ENCODE results near the genes SLC6A4, TMIGD1, ATAD5 and EVI2A.

- PRO-cap, 2 experiments = no peak in any of the 2 experiments
Observed at GRCh38 chr17:30187908-30188296, 47.6 kb downstream of the SLC6A4 start.

DNA sequence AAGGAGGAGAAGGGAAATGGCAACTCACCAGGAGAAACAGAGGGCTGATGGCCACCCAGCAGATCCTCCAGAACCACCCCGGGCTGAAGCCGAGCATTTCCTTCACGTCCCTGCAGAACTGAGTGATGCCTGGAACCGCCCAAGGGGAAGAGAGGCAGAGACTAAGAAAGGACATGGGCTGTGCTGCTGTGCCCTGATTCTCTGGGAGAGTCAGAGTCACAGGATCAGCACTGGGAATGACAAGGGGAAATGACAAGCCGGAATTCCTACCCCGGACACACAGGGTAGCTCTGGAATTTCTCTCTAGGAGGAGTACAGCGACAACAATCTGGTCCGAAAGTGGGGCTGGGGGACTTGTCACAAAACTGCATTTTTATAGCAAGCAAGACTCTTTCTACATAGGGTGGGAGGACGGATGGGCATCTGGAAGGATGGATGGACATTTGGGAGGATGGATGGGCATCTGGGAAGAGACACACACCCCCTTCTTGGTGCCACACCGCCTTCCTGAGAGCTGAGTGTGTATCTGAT, 27.7 kb downstream of the SLC6A4 start:
- PRO-cap, 2 experiments = no peak in any of the 2 experiments

- PRO-cap, 2 experiments = no peak in any of the 2 experiments
Observed at GRCh38 chr17:30212500-30213040, 22.9 kb downstream of the SLC6A4 start.

DNA sequence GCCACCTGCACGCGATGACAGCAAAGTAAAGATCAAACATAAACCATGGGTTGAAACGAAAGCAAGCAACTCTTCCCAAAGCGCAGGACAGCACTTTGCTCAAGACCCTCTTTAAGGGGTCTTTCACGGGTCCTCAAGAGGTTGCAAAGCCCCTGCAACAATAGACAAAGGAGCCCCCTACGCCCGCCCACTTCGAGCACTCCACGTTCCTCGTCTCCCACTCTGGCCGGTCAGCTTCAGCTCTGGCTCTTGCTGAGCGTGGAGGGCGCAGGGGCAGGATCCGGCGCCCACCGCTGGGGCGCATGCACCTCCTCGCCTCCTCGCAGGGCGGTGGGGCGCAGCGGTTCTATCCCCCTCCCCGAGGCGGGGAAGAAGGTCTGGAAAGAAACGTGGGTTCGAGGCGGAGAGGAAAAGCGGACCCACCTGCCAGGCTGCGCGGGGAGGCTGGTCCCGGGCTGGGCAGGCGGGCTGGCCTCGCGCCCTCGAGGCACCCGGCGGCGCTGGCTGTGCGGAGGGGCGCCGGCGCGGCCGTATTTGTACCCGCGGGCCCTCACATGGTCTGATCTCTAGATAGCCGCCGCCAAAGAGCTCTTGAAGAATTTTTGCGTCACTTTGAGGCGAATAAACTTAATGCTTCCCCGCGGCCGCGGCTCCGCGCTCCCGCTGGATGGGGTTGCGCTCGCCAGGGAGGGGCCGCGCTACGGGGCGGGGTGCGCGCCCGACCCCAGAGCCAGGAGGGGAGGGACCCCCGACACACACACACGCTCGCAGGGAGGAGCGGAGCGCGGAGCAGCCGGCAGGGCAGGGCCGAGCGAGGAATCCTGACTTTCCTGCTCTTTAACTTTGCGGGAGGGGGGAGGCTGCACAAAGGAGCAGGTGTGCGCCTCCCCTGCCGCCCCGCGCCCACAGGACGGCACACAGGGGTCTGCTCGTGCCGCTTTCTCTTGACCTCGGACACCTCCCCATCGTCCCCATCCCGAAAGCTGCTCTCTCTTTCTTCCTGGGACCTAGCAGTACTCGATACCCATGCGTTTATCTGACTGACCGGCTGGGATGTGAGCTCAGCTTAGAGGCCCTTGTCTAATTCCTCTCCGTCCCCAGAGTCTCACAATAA, at the start of gene SLC6A4:
Gene SLC6A4, minus strand, starts transcription at position 508 of the 1,114 bp plus-strand sequence.
- PRO-cap, 2 experiments = no peak in any of the 2 experiments

- PRO-cap, 2 experiments = no peak in any of the 2 experiments
Observed at GRCh38 chr17:30285281-30285980, 6.3 kb downstream of the BLMH start.

DNA sequence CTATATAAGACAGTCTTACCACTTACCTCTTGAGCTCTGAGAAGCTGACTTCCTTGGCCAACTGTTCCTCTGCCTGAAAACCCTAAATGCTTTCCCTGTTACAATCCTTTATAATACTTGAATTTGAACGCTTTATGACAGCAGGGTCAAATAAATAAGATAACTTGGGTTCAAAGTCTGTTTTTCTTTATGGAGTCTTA, at the start of gene TMIGD1:
Gene TMIGD1, minus strand, starts transcription at position 84 of the 200 bp plus-strand sequence.
- PRO-cap, 2 experiments = no peak in any of the 2 experiments

DNA sequence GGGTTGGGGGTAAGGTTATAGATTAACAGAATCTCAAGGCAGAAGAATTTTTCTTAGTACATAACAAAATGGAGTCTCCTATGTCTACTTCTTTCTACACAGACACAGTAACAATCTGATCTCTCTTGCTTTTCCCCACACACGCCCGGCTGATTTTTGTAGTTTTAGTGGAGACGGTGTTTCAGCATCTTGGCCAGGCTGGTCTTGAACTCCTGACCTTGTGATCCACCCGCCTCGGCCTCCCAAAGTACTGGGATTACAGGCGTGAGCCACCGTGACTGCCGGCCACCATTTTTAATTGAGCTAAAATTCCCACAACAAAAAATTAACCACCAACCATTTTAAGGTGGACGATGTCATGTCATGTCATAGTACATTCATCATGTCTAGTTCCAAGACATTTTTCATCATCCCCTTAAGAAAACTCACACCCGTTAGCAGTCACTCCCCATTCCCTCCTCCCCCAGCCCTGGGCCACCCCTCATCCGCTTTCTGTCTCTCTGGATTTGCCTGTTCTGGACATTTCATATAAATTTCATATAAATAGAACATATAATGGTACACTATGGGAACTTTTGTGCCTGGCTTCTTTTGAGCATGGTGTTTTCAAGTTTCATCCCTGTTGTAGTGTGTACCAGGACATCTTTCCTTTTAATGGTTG, 123.5 kb downstream of the CRLF3 start:
- PRO-cap, 2 experiments = no peak in any of the 2 experiments

DNA sequence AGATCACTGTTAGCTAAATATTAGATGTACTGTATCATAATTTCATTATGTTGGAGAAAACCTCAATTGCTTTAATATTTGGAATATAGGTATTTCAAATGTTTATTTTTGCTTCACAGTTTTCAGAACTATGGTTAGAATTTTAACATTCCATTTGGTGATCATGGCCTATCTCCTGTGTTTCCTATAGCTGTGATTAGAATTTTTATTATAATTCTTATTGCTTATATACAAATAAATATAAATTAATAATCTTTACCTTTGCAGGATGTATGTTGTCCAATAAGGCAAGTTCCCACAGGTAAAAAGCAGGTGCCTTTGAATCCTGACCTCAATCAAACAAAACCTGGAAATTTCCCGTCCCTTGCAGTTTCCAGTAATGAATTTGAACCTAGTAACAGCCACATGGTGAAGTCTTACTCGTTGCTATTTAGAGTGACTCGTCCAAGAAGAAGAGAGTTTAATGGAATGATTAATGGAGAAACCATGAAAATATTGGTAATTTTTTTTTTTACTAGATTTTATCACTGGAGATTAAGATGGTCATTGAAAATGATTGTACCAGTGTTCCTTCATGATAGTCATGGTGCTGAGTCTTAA, 55.8 kb downstream of the CRLF3 start:
- PRO-cap, 2 experiments = no peak in any of the 2 experiments

GRCh38 chr17:30831634-30832689, at the start of gene ATAD5:
Gene ATAD5, plus strand, starts transcription at chr17:30831966.
- PRO-cap, 2 experiments = peak in 2 of 2 experiments; most common plus-strand start chr17:30831970 (in 1)

GRCh38 chr17:30859393-30859597, 27.5 kb downstream of the ATAD5 start:
- PRO-cap, 2 experiments = no peak in any of the 2 experiments

DNA sequence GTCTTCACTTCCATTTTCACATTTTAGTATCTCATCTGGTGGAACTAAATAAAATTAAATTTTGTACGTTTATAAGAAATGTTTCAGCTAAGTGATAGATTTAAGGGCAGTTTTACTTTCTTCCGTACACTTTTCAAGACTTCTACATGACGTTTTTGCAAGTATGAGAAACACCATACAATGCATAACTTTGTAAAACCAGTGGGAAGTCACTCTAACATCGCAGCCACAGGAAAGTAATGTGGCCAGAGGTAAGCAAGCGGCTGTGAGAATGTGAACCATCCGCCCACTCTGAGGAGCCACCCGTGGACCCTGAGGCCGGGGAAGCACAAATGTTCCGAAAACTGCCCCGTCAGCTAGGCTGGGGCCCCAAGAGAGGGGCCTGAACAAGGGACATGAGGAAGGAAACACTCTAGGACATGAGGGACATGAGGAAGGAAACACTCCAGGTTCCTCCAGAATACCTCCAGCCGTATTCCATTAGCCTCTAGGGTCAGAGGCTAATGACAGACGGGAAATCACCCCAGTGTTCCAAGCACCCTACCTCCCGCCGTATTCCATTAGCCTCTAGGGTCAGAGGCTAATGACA, 400 bp downstream of the TEFM start:
- PRO-cap, 2 experiments = peak in 1 of 2 experiments; most common plus-strand start position 248 of the sequence (in 1)

GRCh38 chr17:31051952-31052590, 42.7 kb upstream of the NF1 start:
- PRO-cap, 2 experiments = no peak in any of the 2 experiments

GRCh38 chr17:31321240-31322094, at the start of gene EVI2A:
Gene EVI2A, minus strand, starts transcription at chr17:31321622.
- PRO-cap, 2 experiments = peak in 2 of 2 experiments; most common plus-strand start chr17:31321845 (in 2); most common minus-strand start chr17:31321622 (in 2)

DNA sequence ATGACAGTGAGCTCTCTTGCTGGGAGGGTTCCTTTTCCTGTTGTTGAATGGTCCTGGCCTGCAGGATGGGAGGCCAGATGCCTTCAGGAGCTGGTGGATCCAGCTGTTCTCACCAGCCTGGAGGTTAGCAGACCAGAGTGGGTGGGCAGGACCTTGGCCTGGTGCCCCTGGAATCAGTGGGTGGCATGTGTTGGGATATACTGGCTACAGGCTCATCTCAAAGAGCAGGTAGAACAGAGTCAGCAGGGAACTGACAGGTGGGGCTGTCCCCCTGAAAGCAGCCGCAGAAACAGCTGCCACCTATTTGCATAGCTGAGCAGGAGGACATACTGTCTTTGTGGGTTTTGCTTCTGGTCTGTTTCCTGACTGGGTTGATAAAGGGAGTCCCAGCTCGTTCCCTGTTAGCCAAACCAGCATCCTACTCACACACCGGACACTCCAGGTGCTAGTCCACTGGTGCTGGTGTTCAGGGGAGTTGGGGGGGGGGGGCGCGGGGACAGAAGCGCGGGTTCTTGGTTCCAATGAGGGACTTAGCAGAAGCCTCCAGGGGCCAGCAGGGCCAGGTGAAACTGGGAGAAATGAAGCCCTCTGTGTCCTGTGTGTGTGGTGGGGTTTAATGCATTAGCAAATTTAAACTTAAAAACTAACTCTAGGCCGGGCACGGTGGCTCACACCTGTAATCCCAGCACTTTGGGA, 144.2 kb downstream of the RAB11FIP4 start:
- PRO-cap, 2 experiments = no peak in any of the 2 experiments

DNA sequence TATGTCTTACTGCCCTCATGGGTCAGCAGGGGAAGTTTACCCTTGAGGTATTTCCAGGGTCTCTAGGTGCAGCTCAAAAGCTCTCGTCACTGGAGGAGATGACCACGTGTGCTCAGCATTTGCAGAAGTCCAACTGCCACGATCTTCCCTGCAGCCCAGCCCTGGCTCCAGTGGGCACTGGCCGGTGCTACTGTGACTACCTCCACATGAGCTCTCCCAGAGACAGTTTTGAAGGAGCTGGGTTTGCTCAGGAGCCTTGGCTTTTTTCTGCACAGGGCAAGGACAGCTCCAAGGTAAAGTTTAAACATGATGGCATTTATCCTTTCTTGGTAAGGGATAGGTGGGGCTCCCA, 186.1 kb downstream of the RAB11FIP4 start:
- PRO-cap, 2 experiments = no peak in any of the 2 experiments

GRCh38 chr17:32022055-32022575, 14.9 kb downstream of the LRRC37B start:
- PRO-cap, 2 experiments = no peak in any of the 2 experiments

- PRO-cap, 2 experiments = peak in 1 of 2 experiments; most common plus-strand start chr17:32104422 (in 1); most common minus-strand start chr17:32104305 (in 1)
Observed at GRCh38 chr17:32104155-32104641, 38.1 kb upstream of the RHOT1 start.

GRCh38 chr17:32303114-32303641, 37.5 kb downstream of the RHBDL3 start:
- PRO-cap, 2 experiments = no peak in any of the 2 experiments

DNA sequence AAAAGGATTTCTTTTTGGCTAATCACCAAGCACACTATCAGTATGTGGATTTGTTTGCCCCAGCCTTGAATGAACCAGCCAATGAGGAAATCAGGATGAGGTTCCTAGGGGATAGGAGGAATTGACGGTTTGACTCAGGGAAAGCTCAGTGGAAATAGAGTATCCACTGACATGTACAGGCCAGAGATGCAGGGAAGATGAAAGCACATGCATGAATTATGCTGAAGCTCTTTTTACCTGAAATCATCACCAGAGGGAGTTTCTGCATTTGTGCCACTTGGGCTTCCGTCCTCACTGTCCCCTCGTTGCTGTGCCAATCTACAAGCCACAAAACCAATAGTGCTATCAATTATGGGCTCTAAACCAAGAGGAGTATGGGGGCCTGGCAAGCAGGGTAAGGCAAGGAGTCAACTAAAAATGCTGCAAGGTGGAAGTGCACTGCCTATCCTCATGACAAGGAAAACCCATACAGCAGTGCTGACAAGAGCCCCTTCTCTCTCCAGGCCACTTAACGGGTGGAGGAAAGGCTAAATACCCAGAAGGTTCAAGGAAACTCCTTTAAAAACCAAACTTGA, 919 bp downstream of the C17orf75 start:
- PRO-cap, 2 experiments = peak in 1 of 2 experiments; most common plus-strand start position 294 of the sequence (in 1)

DNA sequence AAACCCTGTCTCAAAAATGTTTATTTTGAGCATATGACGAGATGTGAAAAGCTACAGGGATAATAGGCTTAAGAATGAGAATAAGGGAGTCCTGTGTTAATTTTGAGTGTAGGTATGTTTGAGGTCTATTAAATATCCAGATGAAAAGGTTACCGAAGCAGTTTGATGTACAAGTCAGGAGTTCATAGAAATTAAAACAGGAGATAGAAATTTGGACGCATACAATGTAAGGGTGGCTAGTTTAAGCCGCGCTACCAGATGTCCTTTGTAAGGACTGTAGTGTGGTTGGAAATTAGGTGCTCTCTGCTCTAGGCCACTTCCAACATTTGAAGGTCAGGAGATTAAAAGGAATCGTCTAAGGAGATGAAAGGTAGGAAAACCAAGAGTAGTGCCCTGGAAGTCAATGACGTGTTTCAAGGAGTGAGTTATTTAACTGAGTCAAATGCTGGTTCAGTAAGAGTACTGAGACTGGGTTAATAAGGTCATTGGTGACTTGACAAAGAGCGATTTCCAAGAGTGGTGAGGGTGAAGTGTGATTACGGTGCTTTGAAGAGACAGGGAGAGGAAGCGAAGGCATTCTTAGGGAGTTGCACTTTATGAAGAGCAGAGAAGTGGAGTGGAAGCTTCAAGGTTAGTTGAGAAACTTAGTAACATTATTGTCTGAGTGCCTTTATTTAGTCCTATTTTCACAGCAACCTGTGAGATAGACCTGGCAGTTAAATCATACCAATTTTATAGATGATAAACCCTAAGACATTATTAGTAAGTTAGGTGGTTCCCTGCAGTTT, 5.6 kb downstream of the ZNF207 start:
- PRO-cap, 2 experiments = no peak in any of the 2 experiments